Mesenteric fat pad (tissue), 1 donor: ENCODE data around the genes PRAMEF12, PRAMEF11 and PRAMEF17.

GRCh38 chr1:12208204-12209305 is 21.3 kb upstream of the VPS13D start:
- PRO-cap = no peak

- PRO-cap = no peak
Measured at GRCh38 chr1:12434147-12434627, 183.8 kb downstream of the DHRS3 start.

- PRO-cap = no peak
Measured at GRCh38 chr1:12473202-12474043, 144.6 kb downstream of the DHRS3 start.

DNA sequence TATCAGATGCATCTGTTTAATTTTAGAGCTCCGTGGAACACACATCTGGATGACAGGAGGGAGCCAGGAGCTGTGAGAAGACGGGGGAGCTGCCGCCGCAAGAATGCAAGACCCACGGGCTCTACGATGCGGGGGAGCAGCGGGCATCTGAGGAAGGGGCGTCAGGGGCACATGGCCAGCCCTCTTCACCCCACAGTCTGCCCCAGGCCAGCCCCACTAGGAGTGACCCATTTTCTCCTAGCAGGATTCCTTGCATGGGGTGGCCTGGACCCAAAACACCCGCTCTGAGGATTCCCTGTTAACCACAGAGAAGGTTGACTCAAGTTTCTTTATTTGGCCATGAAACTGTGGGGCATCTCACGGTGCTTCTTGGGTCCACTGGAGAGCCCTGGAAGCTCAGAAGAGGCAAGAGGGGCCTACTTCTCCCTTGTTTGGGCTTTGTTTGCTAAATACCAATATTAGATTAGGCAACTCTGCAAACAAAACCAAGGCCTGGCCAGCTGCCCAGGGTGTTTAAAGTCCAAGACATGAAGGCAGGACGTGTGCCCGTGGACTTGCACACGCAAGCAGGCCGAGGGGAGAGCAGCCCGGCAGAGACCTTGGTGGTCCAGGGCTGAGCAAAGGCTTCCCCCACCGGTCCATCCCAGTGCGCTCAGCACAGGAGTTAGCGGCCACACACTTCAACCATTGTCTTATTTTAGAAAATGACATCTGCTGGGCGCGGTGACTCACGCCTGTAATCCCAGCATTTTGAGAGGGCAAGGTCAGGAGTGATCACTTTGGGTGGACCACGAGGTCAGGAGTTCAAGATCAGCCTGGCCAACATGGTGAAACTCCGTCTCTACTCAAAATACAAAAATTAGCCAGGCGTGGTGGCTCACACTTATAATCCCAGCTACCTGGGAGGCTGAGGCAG is 89.7 kb downstream of the DHRS3 start:
- PRO-cap = no peak

DNA sequence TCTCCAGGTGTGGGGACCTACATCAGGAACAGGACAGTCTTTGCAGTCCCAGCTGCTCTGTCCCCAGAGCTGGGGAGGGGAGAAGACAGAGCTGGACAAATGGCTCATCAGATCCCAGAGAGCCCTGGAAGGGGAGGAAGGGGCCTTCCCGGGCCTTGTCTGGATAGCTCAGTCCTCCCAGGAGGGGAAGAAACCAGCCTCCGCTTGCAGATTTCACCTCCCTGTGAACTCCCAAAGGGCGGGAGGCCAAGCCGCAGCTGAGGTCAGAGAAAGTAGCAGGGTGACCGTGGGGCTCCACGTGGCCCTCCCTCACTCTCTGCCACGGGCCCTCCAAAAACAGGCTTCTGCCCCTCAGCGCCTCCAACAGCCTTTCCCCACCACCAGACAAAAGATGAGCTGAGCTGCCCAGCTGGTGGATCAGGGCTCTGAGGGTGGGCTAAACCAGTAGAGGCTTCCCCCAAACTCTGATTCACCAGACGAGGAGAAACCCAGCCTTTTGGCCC is 76.5 kb downstream of the DHRS3 start:
- PRO-cap = no peak

DNA sequence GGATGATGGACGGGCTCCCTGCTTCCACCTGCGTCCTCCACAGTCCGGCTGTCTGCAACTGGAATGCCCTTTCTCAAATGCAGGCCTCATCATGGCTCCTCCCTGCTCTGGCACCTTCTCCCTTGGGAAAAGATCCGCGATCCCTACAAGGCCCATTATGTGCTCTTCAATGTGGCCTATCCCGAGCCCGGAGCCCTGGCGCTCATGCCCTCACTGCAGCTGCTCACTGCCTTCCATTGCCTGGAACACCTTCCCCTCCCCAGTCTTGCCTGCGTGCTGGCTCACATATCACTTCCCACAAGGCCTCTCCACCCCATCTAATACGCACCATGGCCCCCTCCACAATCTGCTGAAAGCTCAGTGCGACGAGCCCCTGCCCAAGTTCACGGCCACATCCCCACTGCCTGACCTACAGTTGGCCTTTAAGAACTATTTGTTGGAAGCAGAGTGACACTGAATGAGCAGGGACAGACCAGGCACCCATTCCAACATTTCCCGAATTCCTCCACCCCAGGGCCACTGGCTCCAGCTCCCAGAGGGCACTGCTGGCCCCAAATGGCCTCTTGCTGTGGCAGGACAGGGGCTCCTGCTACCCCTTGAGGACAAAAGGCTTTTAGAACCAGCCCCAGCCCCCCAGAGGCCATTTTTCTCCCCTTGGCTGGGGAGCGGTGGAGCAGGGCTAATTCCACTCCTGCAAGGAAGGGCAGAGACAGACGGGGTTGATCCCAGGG is 64.9 kb downstream of the DHRS3 start:
- PRO-cap = no peak

- PRO-cap = no peak
Measured at GRCh38 chr1:12569985-12570367, 48.0 kb downstream of the DHRS3 start.

- PRO-cap = no peak
Measured at GRCh38 chr1:12579607-12580788, 38.0 kb downstream of the DHRS3 start.

GRCh38 chr1:12773301-12773930 is at the start of gene PRAMEF12:
Gene PRAMEF12, plus strand, starts transcription at chr1:12773738.
- PRO-cap = no peak

- PRO-cap = no peak
Measured at GRCh38 chr1:12831272-12831761, at the start of gene PRAMEF11. Gene PRAMEF11, minus strand, starts transcription at chr1:12831410.

DNA sequence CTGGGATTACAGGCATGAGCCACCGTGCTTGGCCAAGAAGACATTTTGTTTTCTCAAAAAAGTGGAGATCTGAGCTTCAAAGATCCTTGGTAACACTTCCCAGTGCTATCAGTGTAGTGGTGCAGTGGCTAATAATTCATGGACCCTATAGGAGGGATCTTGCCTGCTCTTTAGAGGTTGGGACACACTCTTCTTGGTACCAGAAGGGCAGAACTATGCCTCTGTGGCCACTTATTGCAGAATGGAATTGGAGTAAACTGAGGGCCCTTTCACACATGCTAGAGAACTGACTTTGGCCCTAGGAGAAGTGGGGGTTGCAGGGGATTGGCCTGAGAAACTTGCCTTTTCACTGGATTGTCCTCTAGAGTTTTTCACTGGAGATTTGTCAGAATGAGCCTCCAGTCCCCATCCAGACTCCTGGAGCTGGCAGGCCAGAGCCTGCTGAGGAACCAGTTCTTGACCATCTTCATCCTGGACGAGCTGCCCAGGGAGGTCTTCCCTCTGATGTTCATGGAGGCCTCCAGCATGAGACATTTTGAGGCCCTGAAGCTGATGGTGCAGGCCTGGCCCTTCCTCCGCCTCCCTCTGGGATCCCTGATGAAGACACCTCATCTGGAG is at the start of gene PRAMEF17:
TSS of gene PRAMEF17 (plus strand) at position 365 of the 618 bp plus-strand sequence.
- PRO-cap = no peak

DNA sequence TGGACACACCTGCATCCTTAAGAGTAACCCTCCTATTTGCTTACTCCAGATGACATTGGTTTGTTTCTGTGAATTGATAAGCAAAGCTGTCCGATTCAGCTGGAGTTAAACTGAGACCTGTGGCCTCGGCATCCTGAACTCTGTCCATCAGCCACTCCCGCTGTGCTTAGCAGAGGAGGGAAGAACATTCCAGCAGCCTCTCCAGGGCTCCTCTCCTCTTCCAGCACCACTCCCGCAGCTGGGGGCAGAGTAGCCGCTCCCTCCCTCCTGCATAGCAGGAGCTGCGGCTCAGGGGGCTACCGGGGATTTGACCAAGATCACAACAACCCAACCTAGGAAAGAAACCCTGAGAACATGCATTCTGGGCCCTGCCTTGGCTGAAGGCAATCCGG is 8.8 kb downstream of the LRRC38 start:
- PRO-cap = no peak

GRCh38 chr1:13585896-13586456 is 2.3 kb downstream of the PDPN start:
- PRO-cap = no peak

GRCh38 chr1:13613777-13614012 is 30.1 kb downstream of the PDPN start:
- PRO-cap = no peak

- PRO-cap = no peak
Measured at GRCh38 chr1:13701355-13701820, 1.4 kb downstream of the PRDM2 start.

DNA sequence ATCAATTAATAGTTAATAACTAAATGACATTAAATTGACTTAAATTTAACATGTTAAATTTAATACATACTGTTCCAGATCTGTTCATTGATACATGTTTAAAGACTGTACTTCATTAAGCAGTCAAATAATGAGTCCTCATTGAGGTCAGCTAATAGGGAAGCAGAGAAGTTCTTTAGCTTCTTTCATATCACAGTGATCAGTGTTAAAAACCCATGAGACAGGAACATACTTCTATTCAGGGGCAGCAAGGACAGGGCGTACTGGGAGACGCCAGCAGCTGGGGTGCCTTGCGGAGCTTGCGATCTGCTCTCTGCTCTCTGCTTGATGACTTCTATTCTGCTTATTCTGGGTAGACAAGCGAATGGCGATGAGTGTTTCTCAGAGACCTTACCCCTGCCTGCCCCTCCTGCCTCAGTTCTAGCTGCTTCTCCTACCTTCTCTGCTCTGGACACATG is 26.7 kb downstream of the PRDM2 start:
- PRO-cap = no peak

DNA sequence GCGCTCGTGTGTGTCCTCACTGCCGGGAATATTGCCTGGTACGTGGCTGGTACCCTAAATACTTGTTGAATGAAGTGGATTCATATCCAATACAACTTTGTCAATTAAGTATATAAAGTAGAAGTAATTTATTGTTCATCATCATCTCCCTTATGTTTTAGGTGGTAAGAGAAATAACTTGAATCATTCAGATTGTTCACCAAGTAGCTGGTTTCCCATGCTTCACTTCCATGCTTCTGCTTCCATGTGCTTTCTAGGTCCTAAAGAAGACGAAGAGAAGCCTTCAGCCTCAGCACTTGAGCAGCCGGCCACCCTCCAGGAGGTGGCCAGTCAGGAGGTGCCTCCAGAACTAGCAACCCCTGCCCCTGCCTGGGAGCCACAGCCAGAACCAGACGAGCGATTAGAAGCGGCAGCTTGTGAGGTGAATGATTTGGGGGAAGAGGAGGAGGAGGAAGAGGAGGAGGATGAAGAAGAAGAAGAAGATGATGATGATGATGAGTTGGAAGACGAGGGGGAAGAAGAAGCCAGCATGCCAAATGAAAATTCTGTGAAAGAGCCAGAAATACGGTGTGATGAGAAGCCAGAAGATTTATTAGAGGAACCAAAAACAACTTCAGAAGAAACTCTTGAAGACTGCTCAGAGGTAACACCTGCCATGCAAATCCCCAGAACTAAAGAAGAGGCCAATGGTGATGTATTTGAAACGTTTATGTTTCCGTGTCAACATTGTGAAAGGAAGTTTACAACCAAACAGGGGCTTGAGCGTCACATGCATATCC is 78.4 kb downstream of the PRDM2 start:
- PRO-cap = no peak

- PRO-cap = no peak
Measured at GRCh38 chr1:13900858-13901601, 201.0 kb downstream of the PRDM2 start.

GRCh38 chr1:14304143-14305034 is 294.1 kb upstream of the KAZN start:
- PRO-cap = no peak

- PRO-cap = no peak
Measured at GRCh38 chr1:14895085-14895780, 258.3 kb upstream of the TMEM51 start.